Bronchus fibroblast of lung (primary cell): ENCODE measurements around a stretch of chr10.

DNA sequence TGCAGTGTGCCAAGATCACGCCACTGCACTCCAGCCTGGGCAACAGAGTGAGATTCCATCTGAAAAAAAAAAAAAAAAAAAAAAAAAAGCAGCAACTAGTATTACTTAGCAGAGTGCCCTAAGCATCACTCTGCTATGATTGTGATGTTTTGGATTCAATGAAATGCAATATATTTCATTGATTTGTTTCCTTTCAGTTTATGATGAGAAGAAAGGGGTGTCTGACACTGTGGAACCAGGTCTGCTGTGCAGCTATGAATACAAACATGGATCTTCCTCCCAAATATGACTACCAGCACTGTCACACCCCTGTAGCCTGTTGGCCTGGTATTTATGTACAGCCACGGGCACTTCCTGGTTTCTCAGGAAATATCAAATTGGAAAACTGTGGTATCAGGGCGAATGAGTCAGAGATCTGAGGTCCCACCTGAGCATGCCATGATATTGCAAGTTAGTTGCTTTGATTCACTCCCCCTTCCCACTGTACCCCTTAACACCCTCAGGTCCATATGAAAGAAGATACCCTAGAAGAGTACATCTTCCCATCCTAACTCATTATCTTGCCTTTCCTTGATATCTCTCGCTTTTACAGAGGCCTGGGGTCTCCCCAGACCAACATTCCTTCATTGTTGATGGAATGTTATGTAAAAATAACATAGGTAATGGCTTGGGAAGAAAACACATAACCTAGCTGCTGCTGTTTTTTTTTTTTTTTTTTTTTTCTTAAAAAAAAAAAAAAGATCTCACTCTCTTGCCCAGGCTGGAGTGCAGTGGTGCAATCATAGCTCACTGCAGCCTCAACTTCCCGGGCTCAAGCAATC lies 87.7 kb downstream of the DNMBP start:
- RAMPAGE, long total RNA, result no peak

DNA sequence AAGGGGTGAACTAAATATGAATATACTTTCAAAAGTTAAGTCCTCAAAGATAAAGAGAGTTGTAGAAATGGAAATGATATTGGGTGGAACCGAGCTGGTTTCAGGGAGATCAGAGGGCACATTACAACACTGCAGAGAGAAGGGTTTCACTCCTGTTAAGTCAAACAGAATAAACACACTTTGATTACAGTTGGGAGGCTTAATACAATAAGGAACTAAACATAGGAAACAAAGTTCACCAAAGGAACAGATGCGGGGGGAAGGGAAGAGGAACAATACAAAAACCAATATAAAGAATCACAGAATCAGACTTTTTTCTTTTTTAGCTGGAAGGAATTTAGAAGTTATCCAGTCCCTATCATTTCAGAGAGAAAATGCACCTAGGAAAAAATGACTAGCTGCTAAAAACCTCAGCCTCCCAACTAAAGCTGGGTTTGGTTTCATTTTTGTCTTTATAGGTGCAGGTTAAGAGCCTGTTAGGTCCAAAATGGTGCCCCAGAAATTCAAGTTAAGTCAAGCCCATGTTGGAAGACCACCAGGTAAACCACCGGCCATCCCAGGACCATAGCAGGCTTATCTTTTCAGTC lies 82.0 kb downstream of the DNMBP start:
- RAMPAGE, long total RNA, result no peak

GRCh38 chr10:99983279-99984069 lies 26.3 kb downstream of the DNMBP start:
- RAMPAGE, long total RNA, result no peak

DNA sequence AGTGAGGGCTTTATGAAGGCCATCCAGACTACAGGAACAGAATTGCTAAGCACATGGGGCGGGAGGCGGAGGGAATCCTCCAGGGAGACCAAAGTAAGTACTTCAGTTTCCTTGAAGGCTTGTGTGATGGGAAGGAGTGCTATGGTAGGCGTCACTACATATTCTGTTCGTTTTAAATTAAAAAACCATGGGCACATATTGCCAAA lies 608 bp upstream of the ERLIN1 start:
- RAMPAGE, long total RNA, result no peak

- RAMPAGE, long total RNA, result no peak
These were observed 511 bp downstream of the BLOC1S2 start for GRCh38 chr10:100285800-100286538.

- RAMPAGE, long total RNA, result no peak
These were observed 7.7 kb upstream of the SCD start for GRCh38 chr10:100339215-100339764.

GRCh38 chr10:100362177-100363015 lies 15.4 kb downstream of the SCD start:
- RAMPAGE, long total RNA, result no peak

GRCh38 chr10:100569616-100570106 lies 33.9 kb downstream of the HIF1AN start:
- RAMPAGE, long total RNA, result no peak

DNA sequence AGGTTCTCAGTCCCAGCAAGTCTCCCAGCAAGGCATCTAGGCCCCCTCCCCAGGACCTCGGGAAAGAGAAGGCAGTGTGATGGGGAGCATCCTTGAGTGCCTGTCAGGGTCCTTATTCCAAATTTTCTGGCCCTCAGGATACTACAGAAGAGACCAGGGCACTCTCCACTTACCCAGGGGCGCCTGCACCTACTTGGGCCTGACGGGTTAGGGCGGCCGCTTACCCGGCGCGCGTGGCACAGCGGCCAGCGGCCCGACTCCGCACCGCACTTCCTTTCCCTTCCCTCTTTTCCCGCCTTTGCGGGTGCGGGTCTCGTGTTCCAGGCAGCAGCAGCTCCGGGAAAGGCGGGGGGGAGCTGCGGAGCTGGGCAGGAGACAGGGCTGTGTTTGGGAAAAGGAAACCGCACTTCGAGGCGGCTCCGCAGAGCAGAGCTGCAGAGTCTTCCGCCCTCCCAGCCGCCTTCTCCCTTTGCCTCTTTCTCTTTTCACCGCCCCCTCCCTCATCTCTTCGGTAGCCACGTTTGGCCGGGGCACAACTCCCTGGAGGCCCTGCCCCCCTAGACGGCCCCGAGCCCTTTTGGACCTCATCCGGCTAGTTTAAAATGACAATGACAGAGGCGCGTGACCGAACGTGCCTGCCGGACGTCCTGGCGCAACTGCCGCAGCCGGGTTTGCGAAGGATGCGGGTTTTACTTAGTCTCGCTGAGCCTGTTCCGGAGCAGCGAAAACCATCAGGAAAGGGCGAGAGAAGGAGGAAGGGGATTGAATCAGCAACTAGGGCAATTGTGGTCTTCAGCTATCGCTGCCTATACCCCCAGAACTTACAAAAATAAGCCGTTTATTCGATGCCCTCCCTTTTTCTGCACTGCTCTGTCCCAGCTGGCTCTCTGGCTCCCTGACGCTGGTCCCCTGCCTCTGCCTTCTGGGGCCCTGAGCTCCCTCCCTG lies 7.9 kb upstream of the PAX2 start:
- RAMPAGE, long total RNA, result no peak

DNA sequence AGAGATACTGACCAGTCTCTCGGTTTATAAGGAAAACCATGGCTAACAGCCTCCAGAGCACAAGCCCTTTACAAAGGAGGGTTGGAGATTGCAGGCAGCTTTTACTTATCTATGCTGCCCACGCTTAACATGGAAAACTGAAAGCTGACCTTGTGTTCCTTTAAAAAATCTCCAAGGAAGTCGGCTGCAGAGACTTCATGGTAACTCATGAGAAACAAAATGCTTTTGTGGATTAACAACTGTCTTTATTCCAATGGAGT lies 718 bp upstream of the SLF2 start:
- RAMPAGE, long total RNA, result no peak

- RAMPAGE, long total RNA, result no peak
These were observed 599 bp downstream of the SEMA4G start for GRCh38 chr10:100969737-100970469.

DNA sequence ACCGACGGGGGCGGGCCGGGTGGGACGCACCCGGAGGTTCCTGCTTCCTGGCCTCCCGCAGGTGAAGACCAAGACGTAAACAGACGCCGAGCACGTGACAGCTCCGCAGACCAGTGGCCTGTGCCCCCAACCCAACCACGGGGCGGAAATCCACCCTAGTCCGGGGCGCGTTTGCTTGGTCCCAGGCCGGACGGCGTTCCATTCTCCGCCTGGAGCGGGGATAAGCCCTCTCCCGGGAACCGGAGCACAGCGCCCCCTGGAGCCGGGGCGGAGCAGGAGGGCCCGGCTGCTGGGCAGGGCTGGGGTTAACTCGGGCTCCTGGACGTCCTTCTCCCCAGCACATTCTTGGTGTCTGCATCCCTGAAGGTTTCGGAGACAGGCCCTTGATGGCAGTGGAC lies 2.0 kb upstream of the LZTS2 start:
- RAMPAGE, long total RNA, result no peak

GRCh38 chr10:101032207-101033023 lies 1.4 kb downstream of the SFXN3 start:
- RAMPAGE, long total RNA, result no peak

- RAMPAGE, long total RNA, result no peak
These were observed 15.1 kb upstream of the KAZALD1 start for GRCh38 chr10:101046678-101047099.

GRCh38 chr10:101062379-101063265 lies 833 bp downstream of the KAZALD1 start:
- RAMPAGE, long total RNA, result no peak

- RAMPAGE, long total RNA, result no peak
These were observed 5.8 kb downstream of the KAZALD1 start for GRCh38 chr10:101067349-101068319.

- RAMPAGE, long total RNA, result no peak
These were observed 33.6 kb downstream of the KAZALD1 start for GRCh38 chr10:101095271-101095914.

- RAMPAGE, long total RNA, result no peak
These were observed 7.6 kb upstream of the TLX1 start for GRCh38 chr10:101123538-101123869.

DNA sequence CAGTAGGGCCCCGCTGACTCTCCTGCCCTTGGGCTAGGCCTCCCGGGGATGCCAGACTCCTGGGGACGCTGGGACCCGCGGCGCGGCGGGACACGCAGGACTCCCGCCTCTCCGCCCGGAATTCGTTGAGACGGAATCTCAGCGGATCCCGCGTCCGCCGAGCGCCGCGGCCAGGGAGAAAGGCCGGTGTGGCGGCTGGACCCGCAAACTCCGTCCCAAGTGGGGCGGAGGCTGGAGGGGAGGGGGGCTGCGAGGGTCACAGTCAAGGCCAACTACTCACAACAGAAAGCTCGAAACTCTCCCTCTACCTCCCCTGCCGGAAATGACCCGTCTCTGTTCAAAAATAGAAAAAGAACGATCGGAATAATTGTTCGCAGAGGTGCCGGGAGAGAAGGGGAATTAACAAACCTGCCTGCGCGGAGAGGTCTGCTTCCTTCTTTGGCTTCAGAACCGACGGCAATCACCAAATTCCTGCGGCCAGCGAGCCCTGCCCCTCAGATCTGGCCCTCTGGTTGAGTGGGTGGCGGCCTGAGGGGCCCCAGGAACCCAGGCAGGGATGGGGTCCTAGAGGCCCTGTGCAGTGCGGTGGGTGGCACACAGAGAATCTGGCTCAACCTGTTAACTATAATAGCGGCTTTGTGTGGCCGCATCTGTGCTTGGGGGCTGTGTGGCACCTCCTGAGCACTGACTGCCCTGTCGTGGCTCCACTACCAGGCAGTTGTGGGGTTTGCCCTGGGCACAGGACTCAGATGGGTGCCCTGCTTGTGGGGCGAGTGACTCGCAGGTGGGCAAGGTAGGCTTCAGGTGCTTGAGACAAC lies 9.4 kb downstream of the TLX1 start:
- RAMPAGE, long total RNA, result no peak

DNA sequence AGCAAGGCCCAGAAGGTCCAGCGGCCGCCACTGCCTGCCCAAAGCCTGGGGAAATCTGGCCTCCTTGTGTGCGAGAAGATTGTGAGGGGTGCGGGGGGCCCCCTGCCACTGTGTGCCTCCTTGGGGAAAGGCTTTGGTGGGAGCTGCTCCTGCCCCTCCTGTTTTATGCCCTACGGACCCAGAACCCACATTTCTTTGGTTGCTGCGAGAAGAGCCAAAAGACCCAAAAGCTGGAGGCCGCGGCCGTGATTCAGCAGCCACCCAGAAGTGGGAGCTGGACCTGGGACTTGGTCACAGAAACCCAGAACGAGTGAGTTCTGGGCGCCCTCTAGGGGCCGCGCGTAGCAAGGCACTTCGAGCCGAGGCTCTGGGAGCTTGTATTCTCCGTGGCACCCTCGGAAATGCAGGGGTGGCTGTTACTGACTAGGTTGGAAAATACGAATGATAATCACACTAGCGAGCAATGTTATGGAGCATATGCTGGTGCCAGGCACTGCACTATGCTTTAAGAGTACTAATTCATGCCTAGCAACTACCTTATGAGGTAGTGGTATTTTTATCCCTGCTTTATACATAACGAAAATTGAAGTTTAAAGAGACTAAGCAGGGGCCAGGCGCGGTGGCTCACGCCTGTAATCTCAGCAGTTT lies 11.1 kb downstream of the TLX1 start:
- RAMPAGE, long total RNA, result no peak